Occipital lobe (tissue), 2 donors: Measurements from ENCODE around the genes IMPDH1 and TNPO3.

DNA sequence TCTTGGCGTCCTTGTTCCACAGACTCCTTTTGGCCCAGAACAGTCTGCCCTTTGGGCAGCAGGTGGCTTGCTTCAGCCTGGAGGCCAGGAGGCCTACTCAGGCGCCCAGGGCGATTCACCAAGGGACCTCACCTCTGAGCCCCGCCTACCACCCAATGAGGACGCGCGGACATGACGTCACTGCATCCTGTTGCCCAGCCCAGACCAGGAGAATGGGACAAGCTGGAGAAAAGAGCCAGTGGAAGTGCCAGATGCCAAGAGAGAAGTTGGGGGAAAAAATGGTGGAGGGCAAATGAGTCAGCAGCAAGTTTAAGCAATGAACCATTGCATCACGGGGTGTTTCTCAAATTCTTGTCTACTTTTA is 24.1 kb upstream of the LEP start:
- RAMPAGE, long total RNA: no peak

- RAMPAGE, long total RNA: no peak
Observed at GRCh38 chr7:128256403-128256975, 15.4 kb downstream of the LEP start.

- RAMPAGE, long total RNA: no peak
Observed at GRCh38 chr7:128314498-128315221, 29.0 kb downstream of the RBM28 start.

DNA sequence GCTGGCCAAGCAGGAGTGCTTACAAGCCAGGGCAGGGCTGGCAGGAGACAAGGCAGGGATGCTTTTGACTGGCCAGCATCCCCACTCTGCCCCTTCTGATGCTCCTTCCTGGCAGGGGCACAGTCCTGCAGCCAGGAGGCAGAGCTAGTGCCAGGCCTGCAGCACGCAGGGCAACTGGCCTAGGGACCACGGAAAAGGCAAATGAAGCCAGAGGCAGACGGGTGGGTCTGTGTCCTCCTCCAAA is 4.9 kb downstream of the IMPDH1 start:
- RAMPAGE, long total RNA: no peak

- RAMPAGE, long total RNA: no peak
Observed at GRCh38 chr7:128407317-128408533, 2.1 kb downstream of the IMPDH1 start.

- RAMPAGE, long total RNA: no peak
Observed at GRCh38 chr7:128409354-128410177, at the start of gene IMPDH1. IMPDH1 (minus strand) TSS chr7:128409982.

GRCh38 chr7:128431180-128431600 is 21.4 kb upstream of the IMPDH1 start:
- RAMPAGE, long total RNA: no peak

DNA sequence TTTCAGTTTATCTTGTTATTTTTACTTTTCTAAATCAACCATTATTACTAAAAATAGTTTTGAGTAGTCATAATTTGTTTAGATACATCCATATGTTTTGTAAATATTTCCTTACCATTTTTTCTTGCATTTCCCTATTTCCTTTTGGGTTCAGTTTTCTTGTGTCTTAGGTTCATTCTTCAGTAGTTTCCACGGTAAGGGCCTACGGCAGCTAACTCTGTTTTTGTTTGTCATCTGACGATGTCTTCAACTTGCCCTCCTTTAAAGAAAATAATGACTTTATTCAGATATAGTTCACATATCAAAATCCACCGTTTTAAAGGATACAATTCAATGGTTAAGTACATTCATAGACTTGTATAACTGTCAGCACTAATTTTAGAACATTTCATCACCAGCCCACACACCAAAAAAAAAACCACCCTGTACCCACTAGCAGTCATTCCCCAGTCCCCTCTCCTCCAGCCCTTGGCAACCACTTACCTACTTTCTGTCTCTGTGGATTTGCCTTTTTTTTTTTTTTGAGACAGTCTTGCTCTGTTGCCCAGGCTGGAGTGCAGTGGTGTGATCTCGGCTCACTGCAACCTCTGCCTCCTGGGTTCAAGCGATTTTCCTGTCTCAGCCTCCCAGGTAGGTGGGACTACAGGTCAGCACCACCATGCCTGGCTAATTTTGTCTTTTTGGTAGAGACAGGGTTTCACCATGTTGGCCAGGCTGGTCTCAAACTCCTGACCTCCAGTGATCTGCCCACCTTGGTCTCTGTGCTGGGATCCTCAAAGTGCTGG is 5.3 kb upstream of the HILPDA start:
- RAMPAGE, long total RNA: no peak

DNA sequence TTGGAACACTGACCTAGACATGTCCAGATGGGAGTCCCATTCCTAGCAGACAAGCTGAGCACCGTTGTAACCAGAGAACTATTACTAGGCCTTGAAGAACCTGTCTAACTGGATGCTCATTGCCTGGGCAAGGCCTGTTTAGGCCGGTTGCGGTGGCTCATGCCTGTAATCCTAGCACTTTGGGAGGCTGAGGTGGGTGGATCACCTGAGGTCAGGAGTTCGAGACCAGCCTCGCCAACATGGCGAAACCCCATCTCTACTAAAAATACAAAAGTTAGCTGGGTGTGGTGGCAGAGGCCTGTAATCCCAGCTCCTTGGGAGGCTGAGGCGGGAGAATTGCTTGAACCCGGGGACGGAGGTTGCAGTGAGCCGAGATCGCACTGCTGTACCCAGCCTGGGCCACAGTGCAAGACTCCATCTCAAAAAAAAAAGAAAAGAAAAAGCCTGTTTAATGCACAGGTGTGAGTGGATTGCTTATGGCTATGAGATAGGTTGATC is 1.9 kb downstream of the HILPDA start:
- RAMPAGE, long total RNA: no peak

DNA sequence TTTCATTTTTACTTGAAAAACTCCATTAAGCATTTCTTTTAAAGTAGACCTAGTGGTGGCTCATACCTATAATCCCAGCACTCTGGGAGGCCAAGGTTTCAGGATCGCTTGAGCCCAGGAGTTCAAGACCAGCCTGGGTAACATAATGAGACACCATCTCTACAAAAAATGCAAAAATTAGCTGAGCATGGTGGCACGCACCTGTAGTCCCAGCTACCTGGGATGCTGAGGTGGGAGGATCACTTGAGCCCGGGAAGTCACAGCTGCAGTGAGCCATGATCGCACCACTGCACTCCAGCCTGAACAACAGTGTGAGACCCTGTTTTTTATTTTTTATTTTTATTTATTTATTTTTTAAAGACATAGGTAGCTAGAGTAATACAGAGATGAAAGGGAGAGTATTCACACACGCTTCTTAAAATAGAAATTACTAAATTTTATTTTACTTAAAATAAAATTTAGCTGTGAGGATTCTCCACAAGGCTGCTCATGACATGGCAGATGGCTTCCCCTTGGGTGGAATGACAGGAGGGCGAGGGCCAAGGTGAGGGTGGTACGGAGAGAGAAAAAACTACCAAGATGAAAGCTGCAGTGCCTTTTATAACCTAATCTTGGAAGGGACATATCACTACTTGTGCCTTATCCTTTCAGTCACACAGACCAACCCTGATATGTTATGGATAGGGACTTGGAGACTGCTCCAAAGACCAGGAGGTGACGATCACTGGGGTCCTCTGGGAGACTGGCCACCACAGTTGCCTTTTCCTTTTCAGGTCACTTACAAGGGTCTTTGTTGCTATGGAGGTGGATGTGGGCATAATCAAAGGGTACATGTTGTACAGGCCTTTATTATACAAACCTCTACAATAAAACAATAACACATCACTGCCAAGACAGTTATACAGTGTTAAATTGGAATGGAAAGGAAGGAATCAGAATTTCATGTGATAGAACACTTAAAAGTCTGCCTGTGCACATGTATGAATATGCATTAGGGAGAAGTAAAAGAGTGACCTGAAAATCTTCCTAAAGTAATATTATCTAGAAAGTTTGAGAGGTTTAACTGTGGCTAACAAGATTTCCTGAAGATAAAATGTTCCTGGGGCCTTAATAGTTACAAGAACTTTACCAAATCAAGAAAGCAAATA is 12.3 kb upstream of the GARIN1A start:
- RAMPAGE, long total RNA: no peak

DNA sequence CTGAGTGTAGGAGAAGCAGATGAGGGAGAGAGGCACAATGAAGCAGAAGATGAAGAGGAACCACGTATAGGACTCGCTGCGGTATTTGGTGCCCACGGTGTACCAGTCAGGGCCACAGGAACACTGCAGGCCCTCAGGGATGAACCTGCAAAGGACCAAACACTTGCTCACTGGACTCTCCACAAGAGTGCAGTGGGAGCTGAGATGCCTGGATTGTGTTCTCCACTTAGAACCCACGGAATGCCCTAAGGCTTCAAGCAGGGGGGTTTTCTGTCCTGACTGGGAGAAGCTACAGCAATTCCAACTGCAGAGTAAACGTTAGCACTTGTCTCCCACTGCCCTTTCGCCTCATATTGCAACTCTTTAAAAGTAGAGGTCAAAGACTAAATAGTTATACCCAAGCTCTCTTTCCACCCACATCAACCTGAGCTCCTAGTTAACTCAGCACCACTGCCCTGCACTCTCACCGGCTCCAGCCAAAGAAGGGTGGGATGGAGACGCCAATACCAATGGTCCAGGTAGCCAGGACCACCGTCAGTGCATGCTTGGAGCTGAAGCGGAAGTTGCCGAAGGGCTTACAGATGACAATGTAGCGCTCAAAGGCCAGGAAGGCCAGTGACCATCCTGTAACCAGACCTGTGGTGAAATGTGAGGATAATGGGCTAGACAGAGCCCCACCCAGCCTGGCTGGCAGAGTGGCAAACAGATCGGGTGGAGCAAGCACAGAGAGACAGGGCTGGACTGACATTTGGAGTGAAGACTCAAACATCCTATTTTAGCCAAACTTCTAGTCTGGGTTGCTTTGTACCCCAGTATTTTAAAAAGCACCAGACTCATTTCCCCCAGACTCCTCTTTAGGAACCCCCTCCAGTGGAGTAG is 836 bp downstream of the OPN1SW start:
- RAMPAGE, long total RNA: no peak

- RAMPAGE, long total RNA: no peak
Observed at GRCh38 chr7:128835210-128835626, 5.0 kb downstream of the FLNC start.

- RAMPAGE, long total RNA: no peak
Observed at GRCh38 chr7:128859902-128861038, 2.4 kb upstream of the ATP6V1F start.

DNA sequence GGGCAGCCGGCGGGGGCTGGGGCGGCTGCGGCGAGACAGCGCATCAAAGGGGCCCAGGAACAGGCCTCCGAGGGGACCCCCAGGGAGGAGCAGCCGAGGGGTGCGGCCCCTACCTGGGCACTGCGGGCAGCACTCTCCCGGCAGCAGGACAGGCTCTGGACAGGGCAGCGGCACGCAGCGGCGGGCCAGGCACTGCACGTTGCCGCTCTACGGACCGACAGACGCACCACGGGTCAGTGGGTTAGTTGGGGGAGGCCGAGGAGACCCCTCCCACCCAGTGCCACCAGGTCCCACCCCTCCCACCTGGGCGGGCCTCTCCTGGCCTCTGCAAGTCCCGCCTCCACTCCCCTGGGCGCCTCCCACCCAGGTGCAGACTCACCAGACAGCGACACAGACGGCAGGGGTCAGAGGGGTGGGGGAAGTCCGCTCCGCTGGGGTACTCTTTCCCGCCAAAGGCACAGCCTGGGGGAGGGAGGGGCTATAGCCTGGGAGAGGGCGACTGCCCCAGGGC is 19.4 kb downstream of the KCP start:
- RAMPAGE, long total RNA: no peak

GRCh38 chr7:128938816-128940007 is 1.5 kb downstream of the IRF5 start:
- RAMPAGE, long total RNA: no peak

- RAMPAGE, long total RNA: no peak
Observed at GRCh38 chr7:129054361-129055438, at the start of gene TNPO3. TNPO3 (minus strand) TSS chr7:129055111.

DNA sequence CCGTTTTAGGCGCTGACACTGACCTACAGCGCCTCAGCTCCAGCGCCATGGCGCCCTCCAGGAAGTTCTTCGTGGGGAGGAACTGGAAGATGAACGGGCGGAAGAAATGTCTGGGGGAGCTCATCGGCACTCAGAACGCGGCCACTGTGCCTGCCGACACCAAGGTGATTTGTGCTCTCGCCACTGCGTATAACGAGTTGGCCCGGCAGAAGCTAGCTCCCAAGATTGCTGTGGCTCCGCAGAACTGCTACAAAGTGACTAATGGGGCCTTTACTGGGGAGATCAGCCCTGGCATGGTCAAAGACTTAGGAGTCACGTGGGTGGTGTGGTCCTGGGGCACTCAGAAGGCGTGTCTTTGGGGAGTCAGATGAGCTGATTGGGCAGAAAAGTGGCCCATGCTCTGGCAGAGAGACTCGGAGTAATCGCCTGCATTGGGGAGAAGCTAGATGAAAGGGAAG is 1.1 kb upstream of the TNPO3 start:
- RAMPAGE, long total RNA: no peak

DNA sequence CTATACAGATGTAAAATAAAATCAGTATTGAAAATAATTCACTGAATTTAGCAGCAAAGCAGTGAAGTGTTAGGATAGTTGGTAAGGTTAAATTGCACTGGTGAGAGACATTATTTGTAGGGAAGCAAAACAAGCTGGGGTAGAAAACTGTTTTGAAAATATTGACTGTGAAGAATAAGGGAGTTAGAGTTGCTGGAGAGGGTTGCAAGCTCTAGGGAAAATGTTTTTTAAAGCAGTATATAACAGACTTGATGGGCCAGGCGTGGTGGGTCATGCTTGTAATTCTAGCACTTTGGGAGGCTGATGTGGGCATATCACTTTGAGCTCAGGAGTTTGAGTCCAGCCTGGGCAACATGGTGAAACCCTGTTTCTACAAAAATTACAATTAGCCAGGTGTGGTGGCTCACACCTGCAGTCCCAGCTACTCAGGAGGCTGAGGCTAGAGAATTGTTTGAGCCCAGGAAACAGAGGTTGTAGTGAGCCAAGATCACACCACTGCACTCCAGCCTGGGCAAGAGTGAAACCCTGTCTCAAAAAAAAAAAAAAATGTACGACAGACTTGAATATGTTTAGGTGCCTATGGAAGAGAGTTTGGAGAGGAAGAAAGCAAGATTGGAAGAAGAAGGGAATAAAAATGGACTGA is 85.9 kb downstream of the AHCYL2 start:
- RAMPAGE, long total RNA: no peak

DNA sequence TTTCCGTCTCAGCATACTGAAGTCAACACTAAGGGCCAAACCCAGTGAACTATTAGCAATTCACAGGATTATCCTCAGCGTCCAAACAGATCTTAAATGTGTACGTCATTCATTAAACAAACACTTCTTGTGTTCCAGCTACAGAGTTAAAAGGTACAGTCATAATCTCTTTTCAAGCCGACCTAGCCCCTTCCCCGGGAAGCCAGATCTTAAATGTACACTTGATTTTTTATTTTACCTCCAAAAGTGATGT is 23.9 kb upstream of the STRIP2 start:
- RAMPAGE, long total RNA: no peak

GRCh38 chr7:129434974-129435386 is 748 bp downstream of the STRIP2 start:
- RAMPAGE, long total RNA: no peak